Measurements from ENCODE around the genes PANX3 and CCDC15.

DNA sequence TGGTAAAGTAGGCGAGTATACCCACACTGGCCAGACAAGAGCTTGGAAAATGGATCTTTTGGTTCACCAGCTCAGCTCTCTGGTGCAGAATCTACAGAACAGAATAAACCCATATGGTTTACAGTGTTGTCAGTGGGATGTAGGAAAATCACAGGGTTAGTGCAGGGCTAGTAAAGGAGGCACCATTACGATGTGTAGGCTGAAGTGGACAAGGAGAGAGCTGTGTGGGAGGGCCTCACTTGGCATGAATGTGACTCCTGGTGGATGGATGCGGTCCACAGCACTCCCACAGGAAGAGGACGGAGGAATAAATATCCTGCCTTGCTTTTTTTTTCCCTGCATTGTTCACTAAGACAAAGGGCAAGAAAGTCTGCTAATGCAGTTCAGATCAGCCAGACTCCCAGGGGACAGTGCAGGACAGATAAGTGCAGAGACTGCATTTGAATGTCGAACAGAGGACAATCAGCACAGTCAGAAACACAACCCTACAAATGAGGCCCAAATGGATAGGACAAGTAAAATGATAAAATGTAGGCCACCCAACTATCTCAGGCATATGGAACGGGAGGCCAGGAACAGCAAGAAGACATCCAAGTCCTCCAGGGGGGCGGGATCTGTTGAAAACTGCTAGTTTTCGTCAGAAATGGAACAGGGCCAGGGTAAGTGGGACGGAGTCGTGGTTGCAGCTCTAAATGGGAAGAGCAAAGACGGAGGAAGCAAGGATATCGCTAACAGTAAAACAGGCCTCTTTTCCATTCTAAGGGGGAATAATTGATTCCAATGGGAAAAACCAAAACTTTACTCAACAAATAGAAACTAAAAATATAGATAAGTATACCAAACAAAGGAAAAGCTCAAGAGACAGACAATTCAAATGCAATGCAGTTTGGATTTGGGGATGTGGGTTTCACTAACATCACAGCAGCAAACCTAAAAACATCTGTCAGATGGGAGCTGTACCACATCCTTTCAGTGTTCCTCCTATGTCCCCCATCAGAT, 25.2 kb upstream of the OR8B8 start:
- PRO-cap, 4 experiments, result no peak in any of the 4 experiments
- RAMPAGE, long total RNA, 4 experiments, result no peak in any of the 4 experiments

GRCh38 chr11:124536457-124537046, 6.9 kb downstream of the OR8B12 start:
- PRO-cap, 4 experiments, result no peak in any of the 4 experiments
- RAMPAGE, long total RNA, 4 experiments, result no peak in any of the 4 experiments

- PRO-cap, 4 experiments, result no peak in any of the 4 experiments
- RAMPAGE, long total RNA, 4 experiments, result no peak in any of the 4 experiments
Observed at GRCh38 chr11:124611267-124611589, at the start of gene PANX3. Gene PANX3 (plus strand): TSS chr11:124611428.

- PRO-cap, 4 experiments, result peak in 1 of 4 experiments; most common plus-strand start chr11:124718213 (in 1); most common minus-strand start chr11:124718180 (in 1)
- RAMPAGE, long total RNA, 4 experiments, result no peak in any of the 4 experiments
Observed at GRCh38 chr11:124717721-124718736, 21.7 kb upstream of the NRGN start.

GRCh38 chr11:124878183-124878703, 13.0 kb downstream of the ROBO3 start:
- PRO-cap, 4 experiments, result peak in 3 of 4 experiments; most common minus-strand start chr11:124878272 (in 2)
- RAMPAGE, long total RNA, 4 experiments, result no peak in any of the 4 experiments

- PRO-cap, 4 experiments, result peak in 4 of 4 experiments; most common plus-strand start chr11:124954202 (in 4); most common minus-strand start chr11:124953991 (in 2)
- RAMPAGE, long total RNA, 4 experiments, result start-site peak on the plus strand in 3 of 4 experiments, at chr11:124954093-124954207 at its widest, 20 to 30 reads per replicate
Observed at GRCh38 chr11:124953802-124954634, at the start of gene CCDC15. Gene CCDC15 (plus strand): TSS chr11:124954202.

GRCh38 chr11:125345593-125346468, 150.2 kb downstream of the FEZ1 start:
- PRO-cap, 4 experiments, result no peak in any of the 4 experiments
- RAMPAGE, long total RNA, 4 experiments, result no peak in any of the 4 experiments

- PRO-cap, 4 experiments, result no peak in any of the 4 experiments
- RAMPAGE, long total RNA, 4 experiments, result no peak in any of the 4 experiments
Observed at GRCh38 chr11:125457691-125458401, 38.2 kb downstream of the FEZ1 start.

DNA sequence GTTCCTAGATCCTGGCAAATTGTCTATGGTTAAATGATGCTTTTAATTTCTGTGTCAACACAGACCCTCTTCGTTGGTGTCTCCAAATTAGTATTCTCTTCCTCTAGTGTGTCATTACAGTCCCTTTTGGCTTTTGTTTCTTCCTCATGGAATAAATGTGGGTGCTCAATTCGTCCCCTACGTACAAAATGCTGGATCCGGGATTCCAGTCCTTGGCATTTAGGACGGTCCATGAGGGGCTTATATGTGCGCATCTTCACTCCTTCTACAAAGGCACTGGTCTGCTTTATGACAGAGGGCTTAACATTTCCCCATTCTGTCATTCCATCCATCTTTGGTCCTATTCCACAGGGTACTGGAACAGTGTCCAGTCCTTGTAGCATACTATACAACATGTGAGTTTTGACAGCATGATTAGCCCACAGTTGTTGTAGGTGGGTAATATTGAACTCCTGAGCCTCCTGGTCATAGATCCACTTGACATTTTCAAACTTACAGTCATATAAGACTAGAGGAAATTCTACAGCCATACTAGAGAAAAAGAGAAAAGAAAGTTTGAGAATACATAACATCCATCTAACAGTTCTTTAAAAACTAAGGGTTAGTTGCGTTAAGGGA, 6.4 kb downstream of the HYLS1 start:
- PRO-cap, 4 experiments, result no peak in any of the 4 experiments
- RAMPAGE, long total RNA, 4 experiments, result start-site peak on the minus strand in 1 of 4 experiments, centred at position 360 of the sequence, 11 reads per replicate

DNA sequence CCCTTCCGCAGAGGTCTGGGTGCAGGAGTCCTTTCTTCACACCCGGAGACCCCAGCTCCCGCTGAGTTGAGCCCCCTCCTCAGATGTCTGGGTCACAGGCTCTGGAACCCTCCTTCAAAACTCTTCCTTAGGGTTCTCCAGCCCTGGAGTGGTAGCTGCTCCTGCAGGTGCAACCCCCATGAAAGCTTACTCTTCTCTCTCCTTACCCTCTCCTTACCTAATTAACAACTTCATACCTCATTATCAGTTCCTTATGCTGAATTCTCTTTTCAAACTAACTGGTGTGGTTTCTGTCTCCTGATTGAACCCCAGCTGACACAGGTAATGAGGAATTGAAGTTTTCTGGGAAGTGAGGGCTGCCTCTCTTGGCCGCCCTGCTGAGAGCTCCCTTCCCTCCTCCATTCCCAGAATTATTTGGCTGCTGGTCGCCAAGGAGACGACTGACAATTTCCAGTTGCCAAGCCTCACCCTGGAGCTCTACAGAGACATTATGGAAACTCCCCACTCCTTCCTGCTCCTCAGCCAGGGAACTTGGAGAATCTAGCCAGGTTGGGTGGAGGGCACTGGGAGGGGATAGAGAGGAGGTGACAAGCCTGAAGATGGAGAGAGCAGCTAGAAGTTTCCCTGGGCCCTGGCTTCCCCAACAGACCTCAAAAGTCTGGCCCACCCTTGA, 7.0 kb upstream of the VSIG10L2 start:
- PRO-cap, 4 experiments, result no peak in any of the 4 experiments
- RAMPAGE, long total RNA, 4 experiments, result no peak in any of the 4 experiments

DNA sequence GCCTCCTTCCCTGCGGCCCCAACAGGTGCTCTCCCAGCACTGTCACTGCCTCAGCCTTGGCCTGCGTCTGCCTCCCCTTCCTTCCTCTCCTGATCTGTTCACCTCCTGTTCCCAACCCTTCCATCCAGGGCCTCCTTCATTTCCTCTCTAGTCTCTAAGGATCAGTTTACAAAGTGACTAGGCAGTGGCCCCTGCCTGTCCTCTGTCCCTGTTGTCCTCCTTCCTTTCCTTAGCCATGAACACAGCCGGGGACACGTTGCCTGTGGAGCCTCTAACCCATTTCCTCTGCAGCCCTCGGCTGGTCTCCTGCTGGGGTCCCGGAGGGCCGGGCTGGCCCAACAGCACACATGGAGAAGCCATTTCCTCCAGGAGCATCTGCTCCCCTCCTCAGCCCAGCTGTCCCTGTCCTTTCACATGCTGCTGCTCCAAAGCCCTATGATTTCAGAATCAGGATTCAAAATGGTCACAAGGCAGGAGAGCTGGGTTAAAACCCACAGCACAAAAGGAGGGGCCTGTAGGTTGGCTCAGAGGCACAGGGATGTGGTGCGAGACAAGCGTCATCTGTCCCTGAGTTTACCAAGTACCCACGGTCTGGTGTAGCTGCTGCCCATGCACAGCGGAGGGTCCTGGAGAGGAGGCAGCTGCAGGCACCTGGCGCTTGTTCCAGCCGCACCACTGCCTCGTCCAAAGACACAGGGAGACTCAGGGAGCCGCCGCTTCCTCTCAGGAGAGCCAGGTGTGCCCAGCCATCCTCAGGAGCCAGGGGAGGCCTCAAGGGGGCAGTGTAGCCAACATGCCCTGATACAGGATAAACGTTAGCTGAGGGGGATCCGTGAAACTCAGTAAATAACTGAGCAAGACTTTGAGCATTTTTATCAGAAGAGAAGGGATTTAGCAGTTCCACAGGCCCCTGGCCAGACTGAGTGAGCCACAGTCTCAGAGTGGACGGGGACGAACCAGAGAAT, 4.1 kb upstream of the VSIG10L2 start:
- PRO-cap, 4 experiments, result no peak in any of the 4 experiments
- RAMPAGE, long total RNA, 4 experiments, result no peak in any of the 4 experiments

DNA sequence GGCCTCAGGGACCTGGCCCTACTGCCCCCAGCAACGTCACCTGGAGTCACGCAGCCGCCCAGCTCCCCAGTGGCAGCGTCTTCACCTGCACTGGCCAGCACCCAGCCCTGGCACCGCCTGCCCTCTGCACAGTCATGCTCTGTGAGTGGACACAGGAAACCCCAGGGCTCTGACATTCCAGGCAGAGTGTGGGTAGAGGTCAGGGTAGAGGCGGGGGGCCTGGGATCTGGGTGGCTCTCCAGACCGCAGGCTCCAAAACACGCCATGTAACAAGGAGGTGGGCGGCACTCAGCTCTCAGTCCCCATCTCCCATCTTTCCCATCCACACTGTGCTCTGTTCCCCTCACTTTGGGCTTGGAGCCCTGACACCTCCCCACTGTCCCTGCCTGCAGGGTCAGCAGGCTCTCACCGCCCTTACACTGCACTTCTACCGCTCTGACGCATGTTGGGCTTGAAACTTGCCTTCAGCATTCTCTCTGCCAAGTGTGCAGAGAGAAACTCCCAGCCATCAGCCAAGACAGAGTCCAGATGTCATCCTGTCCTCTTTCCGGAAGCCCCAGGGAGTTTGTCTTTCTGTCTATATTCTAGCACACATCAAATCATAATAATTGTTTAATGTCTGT, 5.3 kb downstream of the VSIG10L2 start:
- PRO-cap, 4 experiments, result peak in 2 of 4 experiments; most common plus-strand start position 490 of the sequence (in 1); most common minus-strand start position 350 of the sequence (in 2)
- RAMPAGE, long total RNA, 4 experiments, result no peak in any of the 4 experiments

DNA sequence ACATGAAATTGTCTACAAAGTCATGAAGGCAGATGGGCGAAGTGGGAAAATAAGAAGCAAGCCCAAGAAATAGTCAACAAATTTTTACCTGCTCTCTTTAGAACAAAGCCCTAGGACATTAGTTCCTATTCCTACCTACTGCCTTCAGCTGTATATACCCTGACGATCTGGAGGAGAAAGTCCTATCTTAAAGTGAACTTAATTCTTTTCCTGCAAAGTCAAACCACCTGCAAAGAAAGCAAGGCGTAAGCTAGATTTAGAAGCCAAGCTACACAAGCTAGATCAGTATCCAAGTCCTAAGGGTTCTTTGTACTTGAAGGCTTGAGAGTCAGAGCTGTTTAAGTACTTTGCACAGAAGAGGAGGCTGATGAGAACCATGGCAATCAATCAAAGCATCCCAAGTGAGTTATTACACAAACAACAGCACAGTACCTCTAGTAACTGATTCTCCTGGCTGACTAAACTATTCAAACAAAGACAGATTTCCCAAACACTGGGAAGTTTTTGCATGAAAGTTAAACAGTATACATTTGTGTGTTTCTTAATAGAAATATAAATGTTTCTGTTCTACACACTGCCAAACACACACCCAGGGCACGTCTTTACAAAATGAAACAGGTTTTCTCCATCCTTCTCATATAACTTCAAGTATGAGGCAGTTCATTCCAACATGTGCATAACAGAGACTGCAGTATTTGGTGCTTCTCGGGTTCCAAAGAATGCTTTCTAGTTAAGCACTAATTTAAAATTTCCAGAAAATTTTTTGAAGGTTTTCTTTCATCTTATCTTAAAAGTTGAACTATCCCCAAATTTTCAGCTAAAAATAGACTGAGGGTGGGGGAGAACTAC, 1.8 kb downstream of the CDON start:
- PRO-cap, 4 experiments, result no peak in any of the 4 experiments
- RAMPAGE, long total RNA, 4 experiments, result no peak in any of the 4 experiments

GRCh38 chr11:126063122-126063916, 653 bp upstream of the CDON start:
- PRO-cap, 4 experiments, result no peak in any of the 4 experiments
- RAMPAGE, long total RNA, 4 experiments, result no peak in any of the 4 experiments

GRCh38 chr11:126081856-126082610, 19.4 kb upstream of the CDON start:
- PRO-cap, 4 experiments, result no peak in any of the 4 experiments
- RAMPAGE, long total RNA, 4 experiments, result no peak in any of the 4 experiments

- PRO-cap, 4 experiments, result no peak in any of the 4 experiments
- RAMPAGE, long total RNA, 4 experiments, result no peak in any of the 4 experiments
Observed at GRCh38 chr11:126083933-126084338, 21.3 kb upstream of the CDON start.

DNA sequence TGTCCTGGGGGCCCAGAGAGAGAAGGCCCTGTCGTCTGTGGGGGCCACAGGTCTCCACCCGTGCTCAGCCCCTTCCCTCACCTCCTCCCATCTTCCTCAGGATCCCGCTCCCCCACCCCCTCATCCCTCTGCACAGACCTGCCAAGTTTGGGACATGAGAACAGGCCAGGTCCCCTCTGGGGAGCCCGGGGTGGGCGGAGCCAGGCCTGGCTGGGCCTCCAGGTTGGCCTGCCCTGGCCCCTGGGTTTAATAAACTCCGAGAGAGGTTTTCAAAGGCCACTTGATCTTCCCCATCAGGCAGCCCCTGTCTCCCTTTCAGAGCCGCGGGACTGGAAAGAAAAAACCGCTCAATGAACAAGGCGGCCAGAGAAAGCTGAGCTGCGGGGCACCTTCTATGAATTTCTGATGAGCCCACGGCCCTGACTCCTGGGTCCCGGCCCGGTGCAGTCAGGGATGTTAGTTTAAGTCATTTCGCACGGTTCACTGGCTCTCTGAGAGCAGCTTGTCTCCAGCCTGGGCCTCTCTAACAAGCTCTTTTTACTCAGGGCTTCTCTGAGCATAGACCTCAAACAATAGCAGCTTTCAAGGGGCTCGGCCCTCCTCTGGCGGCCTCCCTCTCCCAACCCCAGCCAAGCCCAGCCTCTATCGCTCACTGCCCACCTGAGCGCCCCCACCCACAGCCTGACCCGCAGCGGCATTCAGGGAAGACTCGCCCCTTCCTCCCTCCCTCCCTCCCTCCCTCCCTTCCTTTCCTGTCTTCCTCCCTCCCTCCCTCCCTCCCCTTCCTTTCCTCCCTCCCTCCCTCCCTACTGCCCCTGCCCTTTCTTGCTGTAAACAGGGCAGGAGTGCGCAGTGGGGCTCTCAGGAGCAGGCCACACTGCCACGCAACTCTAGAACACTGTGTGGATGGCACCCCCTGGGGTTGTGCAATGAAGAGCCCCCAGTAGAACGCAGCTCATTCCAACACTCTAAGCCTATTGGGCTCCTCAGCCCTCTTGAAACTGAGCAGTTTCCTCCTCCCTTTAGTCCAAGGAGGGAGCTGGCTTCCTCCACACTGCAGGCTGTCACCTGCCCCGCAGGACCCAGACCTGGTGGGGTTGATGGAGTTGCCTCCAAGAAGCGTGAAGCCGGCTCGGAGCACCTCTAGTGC, 64.6 kb downstream of the RPUSD4 start:
- PRO-cap, 4 experiments, result no peak in any of the 4 experiments
- RAMPAGE, long total RNA, 4 experiments, result no peak in any of the 4 experiments

DNA sequence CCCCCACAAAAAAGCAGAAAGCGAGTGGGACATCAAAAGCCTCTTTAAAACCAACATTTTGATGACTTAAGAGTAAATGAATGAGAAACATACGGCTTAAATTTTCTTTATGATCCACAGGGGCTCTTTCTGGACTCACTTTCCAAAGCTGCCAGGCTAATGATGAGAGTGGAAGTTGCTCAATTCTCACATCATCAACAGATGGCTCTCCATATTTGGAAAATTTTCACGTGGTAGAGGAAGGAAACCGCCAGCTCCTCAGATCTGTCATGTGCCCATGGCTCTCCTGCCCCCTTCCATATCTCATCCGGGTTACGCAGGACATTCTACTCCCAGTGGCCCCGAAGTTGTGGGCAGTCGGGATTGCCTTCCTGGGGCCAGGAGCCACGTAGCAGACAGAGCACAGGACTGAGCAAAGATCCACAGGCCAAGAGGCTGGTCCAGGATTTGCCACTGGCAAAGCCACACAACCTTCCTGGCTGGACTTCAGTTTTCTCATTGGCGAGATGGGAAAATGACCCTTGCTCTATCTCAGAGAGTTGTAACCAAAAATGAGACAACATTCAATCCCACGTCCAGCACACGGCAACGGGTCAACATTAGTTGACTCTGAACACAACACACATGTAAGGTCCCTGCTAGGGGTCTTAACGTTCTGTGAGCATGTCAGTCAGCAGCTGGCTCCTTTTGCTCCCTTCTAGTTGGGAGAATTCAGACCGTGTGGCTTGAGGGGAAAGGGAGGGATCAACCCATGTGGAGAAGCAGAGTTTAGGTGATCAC, 38.8 kb downstream of the RPUSD4 start:
- PRO-cap, 4 experiments, result no peak in any of the 4 experiments
- RAMPAGE, long total RNA, 4 experiments, result no peak in any of the 4 experiments

GRCh38 chr11:126192117-126192738, 19.2 kb downstream of the RPUSD4 start:
- PRO-cap, 4 experiments, result no peak in any of the 4 experiments
- RAMPAGE, long total RNA, 4 experiments, result no peak in any of the 4 experiments

- PRO-cap, 4 experiments, result no peak in any of the 4 experiments
- RAMPAGE, long total RNA, 4 experiments, result no peak in any of the 4 experiments
Observed at GRCh38 chr11:126202290-126202769, 9.1 kb downstream of the RPUSD4 start.